Ileum (tissue), 1 donor: ENCODE measurements around a stretch of chr6.

DNA sequence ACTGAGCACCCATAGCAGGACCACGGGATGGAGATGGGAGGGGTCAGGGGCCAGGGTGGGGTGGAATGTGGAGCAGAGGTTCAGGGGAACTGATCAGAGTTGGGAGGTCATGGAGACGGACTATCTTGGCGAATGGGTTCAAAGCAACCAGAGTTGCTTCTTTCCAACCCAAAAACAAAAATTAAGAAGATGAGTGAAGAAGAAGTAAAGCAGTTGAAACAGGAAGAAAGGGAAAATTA, 5.1 kb downstream of the PLG start:
- PRO-cap, result no peak

DNA sequence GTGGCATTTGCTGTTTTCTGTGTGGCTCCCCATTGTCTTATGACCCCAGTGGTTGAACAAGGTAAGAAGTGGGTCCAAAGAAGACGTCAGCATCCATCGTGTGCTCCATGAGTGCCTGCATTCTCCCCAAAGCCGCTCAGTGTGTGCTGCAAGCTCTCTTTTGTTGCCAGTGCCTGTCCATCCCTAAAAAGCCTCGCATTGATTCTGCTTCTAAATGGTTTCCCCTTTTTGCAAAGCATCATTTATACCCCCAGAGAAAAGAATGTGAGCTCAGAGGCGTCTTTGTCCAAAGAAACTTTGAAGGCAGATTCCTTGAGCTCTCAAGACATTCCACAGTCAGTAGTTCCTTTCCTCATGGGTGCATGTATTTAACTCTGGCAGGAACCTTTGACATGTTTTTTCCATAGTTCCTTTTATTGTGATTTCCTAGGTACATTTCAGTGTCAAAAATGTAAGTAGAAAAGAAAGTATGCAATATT, 38.6 kb upstream of the MAP3K4 start:
- PRO-cap, result no peak

DNA sequence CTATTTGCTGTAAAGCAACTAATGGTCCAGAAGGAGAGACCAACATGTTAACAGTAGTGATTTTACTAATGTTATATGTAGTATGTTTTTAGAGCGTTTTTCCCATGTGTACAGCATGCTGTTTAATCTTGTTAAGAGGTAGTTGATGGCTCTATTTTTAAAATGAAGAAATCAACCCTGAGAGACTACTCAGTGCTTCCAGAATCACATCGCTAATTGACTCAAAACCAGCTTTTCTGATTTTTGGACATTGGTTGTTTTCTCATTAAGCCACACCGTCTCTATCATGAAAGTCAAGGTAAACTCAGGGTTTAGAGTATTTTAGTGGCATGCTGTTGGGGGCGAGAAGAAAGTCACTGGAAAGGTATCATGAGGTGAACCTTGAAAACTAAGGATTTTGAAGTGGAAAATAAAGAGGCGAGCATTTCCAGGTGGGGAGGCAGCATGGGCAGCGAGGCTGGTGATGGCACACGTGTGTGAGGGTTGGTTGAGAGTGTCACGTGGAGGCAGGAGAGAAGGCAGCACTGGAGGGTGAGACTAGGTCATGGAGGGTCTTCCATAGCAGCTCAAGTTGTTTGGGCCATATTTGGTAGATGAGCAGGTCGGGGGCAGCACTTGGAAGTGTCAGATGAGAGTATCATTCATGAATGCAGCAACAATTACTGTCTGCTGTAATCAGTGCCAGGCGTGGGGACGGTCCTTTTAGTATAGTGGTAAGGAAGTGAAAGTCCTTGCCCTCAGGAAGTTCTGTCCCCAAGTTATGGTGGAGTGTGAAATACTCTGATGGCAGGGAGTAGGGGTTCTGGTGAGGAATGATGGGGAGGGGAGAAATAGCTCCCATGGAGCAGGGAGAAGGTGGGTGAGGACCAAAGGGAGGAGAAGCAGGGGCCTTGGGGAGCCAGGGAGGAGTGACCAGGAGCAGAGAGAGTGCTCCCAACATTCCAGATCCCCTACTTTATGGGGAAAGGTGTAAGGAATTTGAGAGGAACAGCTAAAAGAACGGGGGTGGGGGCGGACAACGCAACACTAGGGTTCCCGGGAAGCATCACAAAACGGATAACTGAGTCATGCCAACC, 77.7 kb downstream of the MAP3K4 start:
- PRO-cap, result no peak

GRCh38 chr6:161171977-161172406, 101.9 kb downstream of the AGPAT4 start:
- PRO-cap, result no peak

GRCh38 chr6:161272422-161273195, 1.3 kb downstream of the AGPAT4 start:
- PRO-cap, result no peak

- PRO-cap, result no peak
These were observed 608.3 kb downstream of the PRKN start for GRCh38 chr6:162119222-162119783.

GRCh38 chr6:162361483-162361762, 366.1 kb downstream of the PRKN start:
- PRO-cap, result no peak

DNA sequence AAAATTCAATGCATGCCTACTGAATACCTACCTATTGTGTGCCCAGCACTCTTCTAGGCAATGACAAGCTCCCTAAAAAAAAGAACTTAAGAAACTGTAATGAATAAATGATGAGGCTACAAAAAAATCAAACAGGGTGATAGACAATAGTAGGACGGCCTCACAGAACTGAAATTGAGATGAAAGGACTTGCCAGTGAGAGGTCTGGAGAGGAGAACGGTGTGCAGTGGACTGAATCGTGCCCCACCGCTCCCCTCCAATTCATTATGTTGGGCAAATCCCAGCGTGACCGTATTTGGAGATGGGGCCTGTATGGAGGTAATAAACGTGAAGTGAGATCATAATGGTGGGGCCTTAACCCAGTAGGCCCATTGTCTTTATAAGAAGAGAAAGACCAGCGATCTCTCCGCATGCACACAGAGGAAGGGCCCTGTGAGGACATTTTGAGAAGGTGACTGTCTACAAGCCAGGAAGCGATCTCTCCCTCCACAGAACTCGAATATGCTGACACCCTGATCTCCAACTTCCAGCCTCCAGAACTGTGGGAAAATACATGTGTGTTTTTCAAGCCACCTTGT, 326.2 kb downstream of the PACRG start:
- PRO-cap, result no peak

DNA sequence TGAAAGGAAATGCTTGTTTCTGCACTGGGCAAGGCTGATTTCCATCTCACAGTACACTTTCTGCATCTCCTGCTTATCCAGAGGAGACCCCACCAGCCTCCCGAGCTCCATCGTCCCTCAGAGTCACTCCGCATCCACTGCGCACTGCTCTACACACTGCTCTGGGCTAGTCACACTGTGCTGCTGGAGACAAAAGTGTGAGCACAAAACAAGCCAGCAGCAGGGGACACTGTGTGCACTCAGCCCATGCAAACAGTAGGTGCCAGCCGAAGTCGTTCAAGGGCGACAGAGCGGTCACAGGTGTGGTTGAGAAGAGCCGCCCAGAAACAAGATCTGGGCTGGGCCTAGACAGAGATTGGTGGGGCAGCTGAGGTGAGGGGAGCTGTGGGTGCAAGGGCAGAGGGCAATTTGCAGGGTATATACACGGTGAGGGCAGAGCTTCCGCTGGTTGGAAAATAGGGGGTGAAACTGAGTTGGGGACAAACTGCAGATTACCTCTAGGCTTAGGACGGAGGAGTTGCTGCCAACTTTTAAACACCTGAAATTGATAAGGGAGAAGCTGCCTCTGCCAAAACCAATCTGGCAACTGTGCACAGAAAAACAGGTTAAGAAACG, 150.2 kb upstream of the QKI start:
- PRO-cap, result no peak

DNA sequence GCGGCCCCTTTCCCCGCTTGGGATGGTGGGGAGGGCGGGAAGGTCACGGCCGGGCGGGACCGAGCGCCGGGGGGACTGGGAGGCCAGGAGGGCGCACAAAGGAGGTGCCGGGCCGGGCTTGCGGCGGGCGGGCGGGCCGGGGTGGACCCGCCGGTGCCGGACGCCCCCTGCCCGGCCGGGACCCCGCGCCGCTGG, 759 bp downstream of the QKI start:
- PRO-cap, result no peak

DNA sequence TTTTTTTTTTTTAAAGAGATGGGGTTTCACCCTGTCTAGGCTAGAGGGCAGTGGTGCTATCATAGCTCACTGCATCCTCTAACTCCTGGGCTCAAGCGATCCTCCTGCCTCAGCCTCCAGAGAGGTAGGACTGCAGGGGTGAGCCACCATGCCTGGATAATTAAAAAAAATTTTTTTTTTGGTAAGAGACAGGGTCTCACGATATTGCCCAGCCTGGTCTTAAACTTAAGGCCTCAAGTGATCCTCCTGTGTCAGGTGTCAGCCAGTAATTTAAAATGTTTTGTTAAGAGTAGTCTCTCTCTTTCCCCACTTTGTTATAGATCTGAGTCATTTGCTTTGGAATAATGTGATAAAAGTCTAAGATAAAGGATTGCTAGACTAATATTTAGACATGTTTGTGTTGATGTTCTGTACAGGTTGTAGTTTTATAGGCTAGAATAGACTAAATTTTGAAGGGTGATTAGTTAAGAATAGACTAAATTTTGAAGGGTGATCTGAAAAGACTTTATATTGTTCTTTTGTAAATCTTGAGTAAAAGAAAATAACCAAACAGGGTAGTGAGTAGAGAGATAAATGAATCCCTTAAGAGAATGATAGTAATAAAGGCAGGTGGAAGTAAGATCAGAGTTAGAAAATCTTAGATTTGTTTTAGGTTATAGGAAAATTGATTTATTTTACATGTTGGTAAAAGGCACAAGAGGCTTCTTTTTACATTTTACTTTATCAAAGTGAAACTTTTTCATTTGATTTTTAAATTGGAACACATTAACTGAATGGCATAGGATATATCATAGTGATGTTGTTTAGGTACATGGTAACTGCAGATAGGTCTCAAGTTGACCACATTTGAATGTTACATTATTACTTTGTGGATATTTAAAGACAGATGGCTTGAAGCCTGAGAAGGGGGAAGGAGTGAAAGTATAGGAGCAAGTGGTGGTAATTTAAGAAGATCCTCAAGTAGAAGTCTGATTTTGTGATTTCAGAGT, 18.2 kb downstream of the QKI start:
- PRO-cap, result no peak

DNA sequence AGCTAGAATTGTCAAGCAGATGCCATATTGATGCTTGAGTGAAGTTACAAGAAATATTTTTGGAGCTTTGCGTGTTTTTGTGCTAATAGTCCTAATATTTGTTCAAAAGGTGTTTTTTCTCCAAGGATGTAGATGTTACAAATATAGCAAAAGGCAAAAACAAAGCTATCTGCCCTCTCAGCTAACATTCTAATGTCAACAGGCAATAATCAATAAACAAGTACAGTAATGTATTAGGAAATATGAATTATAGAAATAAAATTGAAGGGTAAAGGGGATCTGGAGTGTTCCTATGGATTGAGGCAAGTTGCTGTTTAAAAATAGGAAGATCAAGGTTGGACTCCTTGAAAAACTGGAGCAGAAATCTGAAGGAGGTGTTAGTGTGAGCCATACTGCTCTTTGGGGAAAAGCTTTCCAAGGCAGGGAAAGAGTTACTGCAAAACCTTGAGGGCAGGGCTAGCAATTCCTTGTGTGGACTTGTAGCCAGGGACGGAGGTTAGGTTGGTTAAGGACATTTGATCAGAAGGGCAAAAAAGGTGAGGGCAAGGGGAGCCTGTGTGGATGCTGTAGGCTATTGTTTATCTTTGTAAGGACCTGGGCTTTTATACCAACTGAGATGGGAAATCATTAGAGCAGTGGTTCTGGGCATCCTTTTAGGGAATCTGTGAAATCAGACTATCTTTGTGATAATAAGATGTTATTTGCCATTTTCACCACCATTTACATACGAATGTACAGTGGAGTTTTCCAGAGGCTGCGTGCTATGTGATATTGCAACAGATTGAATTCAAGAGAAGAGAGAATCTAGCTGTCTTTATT, 27.0 kb downstream of the QKI start:
- PRO-cap, result no peak

DNA sequence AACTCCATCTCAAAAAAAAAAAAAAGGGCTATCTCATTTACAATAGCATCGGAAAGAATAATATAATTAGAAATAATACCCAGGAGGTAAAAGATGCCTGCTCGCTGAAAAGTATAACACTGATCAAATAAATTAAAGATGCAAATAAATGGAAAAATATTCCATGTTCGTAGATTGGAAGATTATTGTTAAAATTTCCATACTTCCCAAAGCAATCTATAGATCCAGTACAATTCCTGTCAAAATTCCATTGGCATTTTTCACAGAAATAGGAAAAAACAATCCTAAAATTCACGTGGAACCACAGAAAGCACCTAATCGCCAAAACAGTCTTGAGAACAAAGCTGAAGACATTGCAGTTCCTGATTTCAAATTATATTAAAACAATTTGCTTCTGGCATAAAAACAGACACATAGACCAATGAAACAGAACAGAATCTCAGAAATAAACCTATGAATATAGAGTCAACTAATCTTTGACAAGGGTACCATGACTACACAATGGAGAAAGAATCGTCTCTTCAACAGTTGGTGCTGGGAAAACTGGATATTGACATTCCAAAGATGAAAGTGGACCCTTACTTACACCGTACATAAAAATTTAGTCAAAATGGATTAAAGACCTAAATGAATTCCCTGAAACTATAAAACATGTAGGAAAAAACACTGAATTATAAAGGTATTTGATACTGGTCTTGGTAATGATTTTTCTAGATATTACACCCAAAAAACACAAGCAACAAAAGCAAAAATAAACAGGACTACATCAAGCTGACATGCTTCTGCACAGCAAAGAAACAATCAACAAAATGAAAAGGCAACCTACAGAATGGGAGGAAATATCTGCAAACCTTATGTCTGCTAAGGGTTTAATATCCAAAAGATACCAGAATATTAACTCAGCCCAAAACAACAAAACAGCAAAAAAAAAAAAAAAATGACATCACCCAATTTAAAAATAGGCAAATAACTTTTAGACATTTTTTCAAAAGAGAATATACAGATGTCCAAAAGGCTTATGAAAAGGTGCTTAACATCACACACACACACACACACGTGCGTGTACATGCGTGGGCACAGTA, 51.9 kb downstream of the QKI start:
- PRO-cap, result no peak

DNA sequence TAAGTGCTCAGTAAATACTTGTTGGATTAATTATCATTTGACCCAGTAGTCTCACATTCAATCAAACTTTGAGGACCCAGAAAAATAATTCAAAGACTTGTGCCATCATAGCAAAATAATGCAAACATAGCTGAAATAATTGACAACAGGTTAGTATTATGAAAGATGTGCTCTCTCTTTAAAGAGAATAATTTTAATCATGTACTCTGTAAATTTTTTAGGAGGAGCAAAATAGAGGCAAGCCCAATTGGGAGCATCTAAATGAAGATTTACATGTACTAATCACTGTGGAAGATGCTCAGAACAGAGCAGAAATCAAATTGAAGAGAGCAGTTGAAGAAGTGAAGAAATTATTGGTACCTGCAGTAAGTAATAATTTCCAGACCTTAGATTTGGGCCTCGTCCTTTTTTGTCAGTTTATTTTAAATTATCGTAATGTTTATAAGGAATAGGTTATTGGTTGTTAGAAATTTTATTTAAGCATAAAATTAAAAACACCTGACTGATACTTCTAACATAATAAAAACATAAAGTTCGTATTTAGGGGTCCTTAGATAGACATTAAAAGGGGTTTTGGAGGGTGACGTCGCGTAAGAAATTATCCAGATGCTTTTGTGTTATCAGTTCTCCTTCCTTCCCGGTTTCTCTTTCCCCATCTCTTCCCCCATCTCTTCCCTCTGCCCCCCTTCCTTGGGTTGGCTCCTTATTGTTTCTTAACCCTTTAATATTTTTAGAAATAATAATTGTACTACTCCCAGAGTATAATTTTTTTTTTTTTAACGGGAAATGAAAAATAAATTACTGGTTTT, 120.4 kb downstream of the QKI start:
- PRO-cap, result no peak

- PRO-cap, result no peak
These were observed 164.2 kb downstream of the QKI start for GRCh38 chr6:163578366-163579451.

DNA sequence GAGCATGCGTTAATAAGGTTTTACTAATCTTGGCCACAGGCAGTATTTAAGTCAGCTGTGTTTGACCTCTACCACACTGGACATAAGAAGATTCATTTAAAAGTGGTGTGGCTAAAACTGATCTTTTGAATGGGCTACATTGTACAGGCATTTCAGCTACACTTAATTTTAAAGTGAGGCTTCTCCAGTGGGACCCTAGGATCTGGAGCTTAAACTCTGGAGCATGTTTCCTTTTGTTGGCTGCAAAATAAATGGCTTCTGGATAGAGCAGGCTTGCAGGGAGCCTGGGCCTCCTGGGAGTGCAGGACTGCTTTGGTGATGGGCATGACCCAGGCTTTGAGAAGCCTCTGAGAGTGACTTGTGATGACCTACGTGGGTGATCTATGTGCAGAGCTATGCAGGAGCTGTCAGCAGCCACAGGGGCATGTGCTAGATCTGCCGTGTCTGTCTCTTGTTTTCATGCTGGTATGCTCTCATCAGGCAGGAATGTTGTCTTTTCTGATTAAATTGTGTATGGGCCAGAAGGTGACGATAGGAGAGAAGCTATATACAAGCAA, 331.2 kb downstream of the QKI start:
- PRO-cap, result no peak

DNA sequence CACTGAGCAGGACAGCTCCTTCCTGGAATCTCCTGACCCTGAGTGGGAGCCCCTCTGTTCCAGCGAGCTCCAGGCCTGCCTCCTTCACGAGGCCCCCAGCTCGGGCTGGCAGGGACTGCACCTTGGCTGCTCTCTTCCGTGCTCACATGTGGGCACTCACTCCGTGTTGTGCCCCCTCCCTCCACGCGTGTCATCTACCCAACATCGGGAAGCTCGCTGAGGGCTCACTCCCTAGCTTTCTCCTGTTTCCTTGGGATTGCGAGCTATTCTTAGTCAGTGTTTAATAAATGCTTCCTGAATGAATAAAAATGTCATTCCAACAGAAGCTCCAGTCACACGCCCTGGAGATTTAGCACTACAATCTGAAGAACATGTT, 545.1 kb downstream of the QKI start:
- PRO-cap, result no peak

DNA sequence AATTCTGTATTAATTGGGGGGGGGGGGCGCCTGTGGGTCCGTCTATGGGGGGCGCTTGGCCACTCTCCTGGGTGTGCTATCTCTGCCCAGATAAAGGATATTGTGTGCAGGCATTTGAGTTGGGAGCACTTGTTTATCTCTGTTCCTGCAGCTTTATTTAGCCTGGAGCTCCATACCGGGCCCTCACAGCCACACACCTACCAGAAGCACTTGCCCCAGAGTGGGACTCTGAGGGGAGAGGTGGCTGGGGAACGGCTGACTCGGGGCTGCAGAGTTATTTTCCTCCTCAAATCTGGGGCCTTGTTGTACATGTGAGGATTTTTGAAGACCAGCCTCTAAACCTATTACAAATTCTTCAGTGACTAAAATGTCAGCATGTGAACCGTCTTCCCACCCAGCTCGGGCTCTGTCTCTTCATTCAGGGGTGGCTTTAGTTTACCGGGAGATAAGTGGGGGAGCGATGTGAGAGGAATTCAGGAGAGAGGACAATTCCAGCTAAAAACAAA, 548.7 kb downstream of the QKI start:
- PRO-cap, result no peak

GRCh38 chr6:164507196-164507686, 802.2 kb downstream of the C6orf118 start:
- PRO-cap, result no peak

DNA sequence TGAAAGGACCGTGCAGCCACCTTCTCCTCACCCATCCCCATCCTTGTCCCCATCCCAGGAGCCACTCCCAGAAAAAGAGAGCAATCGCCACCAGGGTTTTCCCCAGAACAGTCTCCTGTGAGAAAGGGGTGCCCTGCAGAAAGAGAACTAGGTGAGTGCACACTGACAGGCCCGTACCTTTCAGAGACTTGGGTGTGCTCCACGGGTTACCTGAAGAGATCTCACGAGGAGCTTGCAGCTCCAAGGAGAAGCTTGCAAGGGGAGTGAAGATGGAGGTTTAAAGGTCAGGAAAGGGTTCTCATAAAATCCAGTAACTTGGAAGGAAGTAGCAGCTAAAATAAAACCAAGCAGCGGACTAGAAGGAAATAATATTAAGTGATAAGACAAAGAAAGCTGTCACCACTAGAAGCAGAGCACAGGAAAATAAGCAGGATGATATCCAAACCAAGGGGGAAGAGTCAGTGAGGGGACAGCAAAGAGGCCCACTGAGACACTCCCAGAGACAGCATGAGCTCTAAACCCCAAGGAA, 14.1 kb downstream of the PDE10A start:
- PRO-cap, result no peak